ENCODE measurements around a stretch of chr15.

DNA sequence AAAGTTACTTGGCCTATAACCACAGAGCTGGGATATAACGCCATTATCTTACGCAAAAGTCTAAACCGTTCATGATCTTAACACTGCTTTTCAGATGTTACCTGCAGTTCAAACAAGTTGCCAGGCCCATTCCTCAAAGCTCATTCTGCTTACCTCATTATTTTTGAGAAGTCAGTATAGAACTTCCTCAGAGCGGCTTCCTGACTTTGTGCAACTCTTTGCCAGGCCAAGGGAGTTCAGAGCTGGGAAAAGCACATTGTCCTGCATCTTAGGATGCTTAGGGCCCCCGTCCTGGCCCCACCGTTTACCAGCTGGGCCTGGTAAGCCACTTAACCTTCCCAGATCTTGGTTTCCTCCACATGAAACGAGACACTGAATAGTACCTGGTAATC, 6.8 kb upstream of the C2CD4B start:
- RRBS: no CpG with 5 or more reads among the region's 7 CpGs

DNA sequence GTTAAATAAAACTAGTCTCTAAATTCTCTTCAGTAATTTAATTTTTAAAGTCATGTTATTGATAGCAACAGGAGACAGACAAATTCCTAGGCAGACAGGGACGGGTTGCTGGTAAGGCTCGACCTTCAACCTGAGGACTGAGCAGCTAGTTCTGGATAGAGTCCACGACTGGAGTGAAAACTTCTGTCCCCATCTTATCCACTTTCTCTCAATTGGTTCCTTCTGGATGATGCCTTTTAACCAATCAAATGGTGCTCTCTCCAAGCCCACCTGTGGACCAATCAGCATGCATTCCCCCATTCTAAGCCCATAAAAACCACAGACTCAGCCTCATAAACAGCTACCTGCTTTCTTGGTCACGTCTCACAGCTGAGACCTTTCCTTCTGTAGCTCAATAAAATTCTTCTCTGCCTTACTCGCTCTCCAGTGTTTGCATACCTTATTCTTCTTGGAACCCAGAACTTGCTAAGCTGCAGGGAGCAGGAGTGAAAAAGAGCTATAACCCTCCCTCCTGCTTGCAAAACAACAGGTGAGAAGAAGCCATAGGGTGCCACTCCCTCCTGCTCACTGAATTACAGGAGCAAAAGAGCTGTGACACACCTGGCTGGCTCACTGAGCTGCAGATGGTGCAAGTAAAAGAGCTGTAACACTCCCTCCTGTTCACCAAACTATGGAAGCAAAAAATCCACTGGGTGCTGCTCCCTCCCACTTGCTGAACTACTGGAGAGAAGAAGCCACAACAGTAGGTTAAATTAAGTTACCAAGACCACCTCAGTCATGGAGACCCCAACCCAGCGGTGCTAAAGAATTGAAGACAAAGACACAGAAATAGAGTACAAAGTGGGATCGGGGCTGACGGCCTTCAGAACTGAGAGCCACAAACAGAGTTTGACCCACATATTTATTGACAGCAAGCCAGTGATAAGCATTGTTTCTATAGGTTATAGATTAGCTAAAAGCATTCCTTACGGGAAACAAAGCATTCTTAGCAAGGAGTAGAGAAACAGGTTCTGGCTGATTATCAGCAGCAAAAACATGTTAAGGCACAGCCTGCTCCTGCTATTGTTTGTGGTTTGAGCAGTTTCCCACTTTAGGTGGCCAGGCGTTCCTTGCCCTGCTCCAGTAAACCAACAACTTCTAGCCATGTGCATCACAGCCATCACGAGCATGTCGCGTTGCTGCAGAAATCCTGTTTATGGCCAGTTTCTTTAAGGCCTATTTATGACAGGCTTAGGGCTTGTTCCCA, 44.3 kb upstream of the C2CD4B start:
- RRBS: no CpG with 5 or more reads among the region's 13 CpGs

DNA sequence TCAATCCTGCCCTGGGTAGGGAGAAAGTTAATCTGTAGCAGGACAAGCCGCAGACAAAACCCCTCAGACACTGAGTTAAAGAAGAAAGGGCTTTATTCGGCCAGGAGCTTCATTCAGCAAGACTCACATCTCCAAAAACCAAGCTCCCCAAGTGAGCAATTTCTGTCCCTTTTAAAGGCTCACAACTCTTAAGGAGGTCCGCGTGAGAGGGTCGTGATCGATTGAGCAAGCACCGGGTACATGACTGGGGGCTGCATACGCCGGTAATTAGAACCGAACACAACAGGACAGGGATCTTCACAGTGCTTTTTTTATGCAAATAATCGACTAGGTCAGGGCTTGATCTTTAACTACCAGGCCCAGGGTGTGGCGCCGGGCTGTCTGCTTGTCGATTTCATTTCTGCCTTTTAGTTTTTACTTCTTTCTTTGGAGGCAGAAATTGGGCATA, 95.2 kb upstream of the TLN2 start:
- RRBS: no CpG with 5 or more reads among the region's 14 CpGs

- RRBS: no CpG with 5 or more reads among the region's 4 CpGs
Measured at GRCh38 chr15:62326181-62326768, 64.1 kb upstream of the TLN2 start.

DNA sequence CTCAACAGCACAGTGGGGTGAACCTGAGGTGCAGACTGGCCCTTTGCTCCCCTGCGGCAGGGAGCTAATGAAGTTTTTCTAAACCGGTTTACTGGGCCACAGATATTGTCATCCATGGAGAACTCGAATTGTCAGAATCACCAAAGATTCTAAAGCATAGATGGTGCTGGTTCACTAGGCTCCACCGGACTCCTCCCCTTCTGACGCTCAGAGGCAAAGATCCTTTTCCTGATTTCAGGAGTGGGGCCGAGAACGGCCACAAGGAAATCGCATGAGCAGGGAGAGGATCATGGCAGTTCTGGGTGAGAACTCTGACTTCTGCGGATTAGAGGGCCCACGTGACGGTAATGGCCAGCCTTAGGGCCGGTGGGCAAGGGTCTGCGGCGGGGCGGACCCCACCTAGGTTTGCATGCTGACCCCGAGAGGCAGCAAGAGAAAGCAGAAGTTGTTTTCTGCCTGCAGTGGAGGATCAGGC, 39.8 kb upstream of the TLN2 start:
- RRBS: 91% methylated on average over 2 of the region's 16 CpGs

DNA sequence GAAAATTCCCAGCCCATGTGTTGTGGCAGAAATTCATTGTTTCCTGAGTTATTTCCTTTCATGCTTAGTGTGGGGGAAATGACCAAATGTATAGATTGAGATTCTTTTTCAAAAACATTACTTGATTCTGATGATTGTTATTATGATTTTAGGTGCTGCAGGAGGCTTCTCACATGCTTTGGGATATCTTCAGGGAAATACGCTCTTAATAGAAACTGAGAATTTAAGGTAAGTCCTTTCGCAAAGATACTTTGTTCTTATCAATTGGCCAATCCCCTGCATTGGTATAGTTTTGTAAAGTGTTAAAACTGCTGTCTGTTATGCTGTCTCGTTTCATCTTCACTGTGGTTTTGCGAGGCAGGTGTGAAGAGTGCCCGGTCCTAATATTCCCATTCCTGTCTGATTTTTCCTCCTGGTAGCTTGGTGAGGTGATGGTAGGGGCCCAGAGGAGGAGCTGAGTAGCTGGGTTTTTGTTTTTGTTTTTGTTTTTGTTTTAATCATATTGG, 199.2 kb downstream of the TLN2 start:
- RRBS: no CpG with 5 or more reads among the region's 5 CpGs

DNA sequence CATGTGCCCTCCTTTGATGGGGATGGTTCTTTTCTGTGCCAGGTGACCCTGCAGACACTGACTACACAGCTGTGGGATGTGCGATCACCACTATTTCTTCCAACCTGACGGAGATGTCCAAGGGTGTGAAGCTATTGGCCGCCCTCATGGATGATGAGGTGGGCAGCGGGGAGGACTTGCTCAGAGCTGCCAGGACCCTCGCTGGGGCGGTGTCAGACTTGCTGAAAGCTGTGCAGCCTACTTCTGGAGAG, 311.5 kb downstream of the TLN2 start:
- RRBS: no CpG with 5 or more reads among the region's 6 CpGs

- RRBS: no CpG with 5 or more reads among the region's 9 CpGs
Measured at GRCh38 chr15:62833251-62833747, 209.2 kb upstream of the TPM1 start.

DNA sequence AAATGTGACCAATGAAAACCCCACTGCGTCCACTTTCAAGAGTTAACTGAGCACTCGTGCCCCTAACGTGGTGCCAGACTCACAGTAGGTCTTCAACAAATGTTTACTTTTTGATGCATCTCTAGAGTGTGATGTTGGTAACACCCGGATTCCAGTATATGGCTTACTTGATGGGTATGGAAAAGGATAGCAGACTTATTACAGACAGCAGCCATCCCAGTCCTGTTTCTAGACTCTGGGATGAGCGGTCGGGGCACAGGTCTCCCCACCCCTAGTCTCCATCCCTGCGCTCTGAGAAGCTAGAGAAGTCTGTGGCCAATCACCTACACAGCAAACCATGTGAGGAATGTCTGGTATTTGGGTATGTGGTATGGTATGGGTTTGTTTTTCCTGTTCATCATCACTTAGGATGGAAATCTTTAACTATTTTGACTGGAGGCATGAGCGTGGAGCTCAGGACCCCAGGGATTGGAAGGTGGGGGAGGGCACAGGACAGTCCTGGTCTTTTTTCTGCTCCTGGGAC, 191.9 kb upstream of the TPM1 start:
- RRBS: no CpG with 5 or more reads among the region's 8 CpGs

GRCh38 chr15:62853222-62853758, 189.3 kb upstream of the TPM1 start:
- RRBS: no CpG with 5 or more reads among the region's 5 CpGs

GRCh38 chr15:63049669-63050505, 7.3 kb downstream of the TPM1 start:
- RRBS: no CpG with 5 or more reads among the region's 8 CpGs

GRCh38 chr15:63075775-63076257, 33.3 kb downstream of the TPM1 start:
- RRBS: 64% methylated on average over 2 of the region's 11 CpGs

DNA sequence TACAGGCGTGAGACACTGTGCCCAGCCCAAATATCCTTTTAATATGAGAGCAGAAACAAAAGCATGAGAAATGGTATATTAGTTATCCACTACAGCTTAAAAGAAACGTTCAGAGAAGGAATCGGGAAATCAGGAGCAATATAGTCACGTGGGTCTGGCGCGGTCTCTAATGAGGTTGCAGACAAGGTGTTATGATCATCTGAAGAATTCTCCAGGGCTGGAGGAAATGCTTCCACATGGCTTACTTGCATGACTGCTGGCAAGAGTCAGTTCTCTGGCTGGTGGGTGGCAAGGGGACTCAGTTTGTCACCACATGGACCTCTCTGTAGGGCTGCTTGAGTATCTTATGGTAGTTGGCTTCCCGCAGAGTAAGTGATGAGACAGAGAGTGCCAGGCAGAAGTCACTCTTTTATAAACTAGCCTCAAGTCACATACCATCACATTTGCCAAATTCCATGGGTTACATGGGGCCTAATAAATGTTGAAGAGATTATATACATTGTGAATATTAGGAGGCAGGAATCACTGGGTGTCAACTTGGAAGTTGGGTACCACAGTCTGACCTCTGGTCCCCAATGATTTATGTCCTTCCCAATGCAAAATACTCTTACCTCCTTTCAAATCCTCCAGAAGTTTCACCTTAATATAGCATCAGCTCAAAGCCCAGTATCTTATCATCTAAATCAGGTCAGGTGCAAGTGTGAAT, 14.7 kb downstream of the RPS27L start:
- RRBS: no CpG with 5 or more reads among the region's 7 CpGs

DNA sequence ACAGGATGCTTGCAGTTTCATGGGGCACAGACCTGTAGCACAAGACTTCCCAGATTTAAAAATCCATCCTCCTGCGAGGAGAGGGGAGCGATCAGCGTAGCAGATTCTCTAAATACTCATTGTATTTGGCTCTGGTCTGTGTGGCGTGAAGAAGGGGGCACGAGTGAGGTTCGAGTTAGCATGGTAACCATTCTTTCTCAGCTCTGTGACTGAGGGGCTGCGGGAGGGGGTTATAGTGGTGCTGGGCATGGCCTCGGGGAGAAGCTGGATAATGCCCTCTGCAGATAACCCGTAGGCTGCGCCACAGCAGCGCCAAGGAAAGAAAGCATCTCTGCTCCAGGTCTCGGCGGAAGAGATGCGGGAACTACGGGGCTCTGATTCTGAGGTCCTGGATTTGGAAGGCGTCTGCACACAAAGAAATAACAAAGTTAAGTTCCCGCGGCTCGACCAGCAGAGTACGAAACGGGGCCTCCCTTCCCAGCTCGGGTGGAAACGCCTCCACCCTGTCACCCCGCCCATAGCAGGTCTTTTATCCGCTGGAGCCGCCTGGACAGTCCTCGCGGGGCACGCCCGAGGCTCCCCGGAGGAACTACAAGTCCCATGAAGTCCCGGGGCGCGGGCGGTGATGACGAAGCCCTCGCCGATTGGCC, 467 bp upstream of the RAB8B start:
- RRBS: no CpG with 5 or more reads among the region's 38 CpGs

- RRBS: no CpG with 5 or more reads among the region's 7 CpGs
Measured at GRCh38 chr15:63322371-63322999, 45.1 kb downstream of the APH1B start.

- RRBS: no CpG with 5 or more reads among the region's 7 CpGs
Measured at GRCh38 chr15:63379322-63380205, 2.1 kb downstream of the CA12 start.

DNA sequence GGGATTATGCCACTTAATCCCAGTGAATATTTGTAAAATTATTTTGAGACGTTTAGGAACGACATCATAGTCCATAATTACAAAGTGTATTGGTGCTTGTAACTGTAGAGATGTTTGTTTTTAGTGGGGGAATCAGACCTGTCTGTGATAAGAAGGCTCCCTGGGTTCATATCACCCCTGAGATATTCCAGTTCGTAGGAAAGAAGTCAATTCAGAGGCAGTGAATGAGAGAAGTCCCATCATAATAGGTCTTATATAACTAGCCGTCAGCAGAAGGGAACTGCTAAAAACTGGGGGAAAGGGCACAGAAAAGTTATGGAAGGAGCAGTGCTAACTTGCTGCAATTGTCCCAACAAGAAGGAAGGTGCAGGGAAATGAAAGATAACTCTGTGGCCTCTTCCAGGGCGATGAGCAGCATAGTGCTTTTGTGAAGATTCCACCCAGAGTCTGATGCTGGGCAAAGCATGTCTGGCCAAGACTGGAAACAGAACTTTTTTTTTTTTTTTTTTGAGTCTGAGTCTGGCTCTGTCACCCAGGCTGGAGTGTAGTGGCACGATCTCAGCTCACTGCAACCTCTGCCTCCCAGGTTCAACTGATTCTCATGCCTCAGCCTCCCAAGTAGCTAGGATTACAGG, 9.1 kb upstream of the CA12 start:
- RRBS: no CpG with 5 or more reads among the region's 6 CpGs

DNA sequence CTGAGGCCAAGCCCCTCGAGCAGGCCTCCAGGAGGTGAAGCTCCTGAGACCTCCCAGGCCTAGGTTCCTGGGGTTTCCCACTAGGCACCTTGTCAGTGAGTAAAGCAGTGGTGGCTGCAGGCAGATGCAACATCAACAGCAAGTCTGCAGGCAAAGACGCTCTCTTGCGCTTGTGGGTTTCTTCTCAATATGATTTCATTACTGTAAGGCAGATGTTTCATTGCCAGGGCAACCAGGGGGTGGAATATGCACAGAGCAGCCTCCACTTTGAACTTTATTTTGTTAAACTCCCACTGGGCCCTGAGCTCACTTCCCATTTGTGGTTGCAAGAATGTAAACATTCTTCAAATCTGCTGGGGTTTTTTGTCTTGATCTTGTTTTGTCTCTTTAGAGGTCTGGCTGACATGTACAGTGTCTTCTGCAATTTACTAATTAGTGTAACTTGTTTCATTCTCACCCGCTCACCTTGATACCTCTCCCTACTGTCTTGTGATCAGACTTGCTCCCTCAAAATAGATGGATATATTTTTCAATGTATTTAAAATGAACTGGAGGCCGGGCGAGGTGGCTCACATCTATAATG, 24.7 kb upstream of the USP3 start:
- RRBS: no CpG with 5 or more reads among the region's 6 CpGs

GRCh38 chr15:63500203-63500663, 4.2 kb upstream of the USP3 start:
- RRBS: no CpG with 5 or more reads among the region's 3 CpGs

Measured in islet of Langerhans (tissue), 1 donor.